Skeletal muscle satellite cell (primary cell): ENCODE data around the gene ZXDC.

GRCh38 chr3:126270018-126271011, 86.9 kb downstream of the KLF15 start:
- CAGE, long polyA plus RNA = no peak

- CAGE, long polyA plus RNA = no peak
Observed at GRCh38 chr3:126357741-126358045, 485 bp upstream of the KLF15 start.

GRCh38 chr3:126389060-126390156, 5.3 kb upstream of the CFAP100 start:
- CAGE, long polyA plus RNA = no peak

- CAGE, long polyA plus RNA = no peak
Observed at GRCh38 chr3:126433054-126433253, 38.2 kb downstream of the CFAP100 start.

- CAGE, long polyA plus RNA = no peak
Observed at GRCh38 chr3:126470649-126471260, 4.9 kb downstream of the ZXDC start.

GRCh38 chr3:126475372-126476126, at the start of gene ZXDC:
Gene ZXDC, minus strand, starts transcription at chr3:126475891.
- CAGE, long polyA plus RNA = no peak

DNA sequence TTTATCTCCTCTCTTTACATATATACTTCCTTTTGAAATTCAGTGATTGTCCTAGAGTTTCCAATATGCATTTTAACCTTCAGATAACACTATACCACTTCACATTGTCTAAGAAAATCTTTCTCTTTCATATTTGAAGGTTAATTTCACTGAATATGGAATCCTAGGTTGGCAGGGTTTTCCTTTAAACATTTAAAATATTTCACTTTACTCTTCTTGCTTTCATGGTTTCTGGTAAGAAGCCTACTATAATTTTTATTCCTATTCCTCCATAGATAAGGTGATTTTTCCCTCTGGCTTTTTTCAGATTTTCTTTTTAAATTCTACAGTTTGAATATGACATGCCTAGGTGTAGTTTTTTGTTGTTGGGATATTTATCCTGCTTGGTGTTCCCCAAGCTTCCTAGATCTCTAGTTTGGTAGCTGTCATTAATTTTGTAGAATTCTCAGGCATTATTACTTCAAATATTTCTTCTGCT, 42.1 kb upstream of the C3orf22 start:
- CAGE, long polyA plus RNA = no peak

DNA sequence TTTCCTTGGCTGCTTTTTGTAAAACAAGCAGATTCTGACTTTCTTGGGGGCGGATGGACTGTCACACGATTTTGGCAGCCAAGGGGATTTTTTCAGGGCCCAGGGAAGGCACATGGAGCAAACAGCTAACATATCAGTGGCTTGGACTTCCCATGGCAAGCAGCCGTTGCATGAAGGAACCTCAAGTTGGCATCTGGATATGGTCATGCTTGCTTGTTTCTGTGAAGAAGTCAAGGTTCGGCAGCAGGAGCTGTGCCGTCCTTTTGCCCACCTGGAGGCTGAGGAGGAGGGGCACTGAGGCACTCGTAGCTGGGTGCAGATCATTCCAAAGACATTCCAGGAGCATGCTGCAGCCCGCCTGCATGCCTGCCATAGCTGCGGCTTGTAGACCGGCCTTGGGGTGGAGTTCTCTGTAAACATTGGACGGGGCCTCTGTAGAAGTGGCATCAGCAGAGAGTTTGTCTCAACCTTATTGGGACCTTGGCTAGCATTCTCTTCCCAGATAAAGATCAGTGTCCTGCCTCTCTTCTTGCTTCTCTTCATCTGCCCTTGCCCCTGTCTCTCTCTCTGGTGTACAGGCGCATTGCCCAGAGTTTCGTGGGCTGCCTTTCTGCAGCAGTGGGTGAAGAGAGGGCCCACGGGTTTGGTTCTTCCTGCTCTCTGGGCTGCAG, 49.2 kb downstream of the CHCHD6 start:
- CAGE, long polyA plus RNA = no peak

DNA sequence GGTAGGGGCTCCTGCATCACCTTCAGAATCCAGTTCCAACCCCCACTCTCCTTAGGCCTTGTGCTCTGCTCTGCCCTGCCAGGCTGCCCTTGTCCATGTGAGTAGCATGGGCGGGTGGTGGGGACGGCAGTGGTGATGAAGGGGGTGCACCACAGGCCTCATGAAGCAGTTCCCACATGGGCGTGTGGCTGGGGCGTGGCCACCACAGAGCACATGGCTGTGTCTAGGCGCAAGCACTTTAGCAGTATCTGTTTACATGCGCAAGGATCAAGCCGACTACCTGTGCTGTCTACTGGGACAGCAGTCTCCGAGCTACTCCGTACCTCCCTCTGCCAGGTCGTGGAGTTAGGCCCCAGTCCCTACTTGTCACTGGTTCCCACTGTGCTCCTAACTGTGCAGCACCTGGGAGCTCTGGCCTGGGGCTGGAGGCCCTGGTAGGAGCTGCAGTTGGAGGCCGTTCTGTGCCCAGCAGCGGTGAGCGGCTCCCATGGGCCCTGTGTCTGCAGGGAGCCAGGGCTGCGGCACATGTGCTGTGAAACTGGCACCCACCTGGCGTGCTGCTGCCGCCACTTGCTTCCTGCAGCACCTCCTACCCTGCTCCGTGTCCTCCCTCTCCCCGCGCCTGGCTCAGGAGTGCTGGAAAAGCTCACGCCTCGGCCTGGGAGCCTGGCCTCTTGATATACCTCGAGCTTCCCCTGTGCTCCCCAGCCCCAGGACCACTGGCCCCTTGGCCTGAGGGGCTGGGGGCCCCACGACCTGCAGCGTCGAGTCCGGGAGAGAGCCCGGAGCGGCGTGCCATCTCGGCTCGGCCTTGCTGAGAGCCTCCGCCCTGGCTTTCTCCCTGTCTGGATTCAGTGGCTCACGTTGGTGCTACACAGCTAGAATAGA, 53.6 kb downstream of the PLXNA1 start:
- CAGE, long polyA plus RNA = no peak

GRCh38 chr3:127542243-127543274, 48.0 kb downstream of the TPRA1 start:
- CAGE, long polyA plus RNA = no peak

- CAGE, long polyA plus RNA = no peak
Observed at GRCh38 chr3:127589584-127590050, 916 bp downstream of the TPRA1 start.

DNA sequence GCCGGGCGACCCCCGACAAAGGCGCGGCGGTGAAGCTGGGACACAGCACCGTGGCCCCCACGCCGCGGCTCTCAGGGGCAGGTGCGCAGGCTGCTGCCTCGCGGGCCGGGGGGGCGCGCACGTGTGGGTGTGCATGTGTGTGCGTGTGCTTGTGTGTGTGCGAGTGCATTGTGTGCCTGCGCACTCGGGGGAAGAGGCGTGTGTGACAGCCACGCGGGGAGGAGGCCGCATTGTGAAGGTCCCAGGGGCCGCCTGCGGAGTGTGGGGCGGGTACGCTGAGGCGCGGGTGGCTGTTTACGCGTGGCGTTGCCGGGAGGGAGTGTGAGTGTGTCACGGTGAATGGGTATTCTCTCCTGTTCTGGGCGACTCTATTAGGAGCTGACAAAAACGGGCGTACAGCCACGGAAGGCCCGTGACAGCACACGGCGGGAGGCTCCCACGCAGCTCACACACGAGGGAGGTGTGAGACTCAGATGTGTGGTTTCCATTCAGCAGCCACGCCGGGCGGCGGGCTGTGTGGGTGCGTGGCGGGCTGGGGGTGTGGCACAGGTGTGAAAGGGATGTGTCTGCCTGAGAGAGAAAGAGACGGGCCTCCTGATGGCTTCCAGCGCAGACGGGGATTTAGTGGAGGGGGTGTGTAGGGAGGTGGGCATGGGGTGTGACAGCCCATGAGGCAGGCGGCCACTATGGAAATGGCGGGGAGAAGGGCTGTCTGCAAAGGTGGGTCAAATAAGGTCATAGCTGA, 674 bp downstream of the PODXL2 start:
- CAGE, long polyA plus RNA = no peak

GRCh38 chr3:127699868-127700176, 27.1 kb downstream of the ABTB1 start:
- CAGE, long polyA plus RNA = no peak

GRCh38 chr3:127701768-127702738, 29.3 kb downstream of the ABTB1 start:
- CAGE, long polyA plus RNA = no peak

DNA sequence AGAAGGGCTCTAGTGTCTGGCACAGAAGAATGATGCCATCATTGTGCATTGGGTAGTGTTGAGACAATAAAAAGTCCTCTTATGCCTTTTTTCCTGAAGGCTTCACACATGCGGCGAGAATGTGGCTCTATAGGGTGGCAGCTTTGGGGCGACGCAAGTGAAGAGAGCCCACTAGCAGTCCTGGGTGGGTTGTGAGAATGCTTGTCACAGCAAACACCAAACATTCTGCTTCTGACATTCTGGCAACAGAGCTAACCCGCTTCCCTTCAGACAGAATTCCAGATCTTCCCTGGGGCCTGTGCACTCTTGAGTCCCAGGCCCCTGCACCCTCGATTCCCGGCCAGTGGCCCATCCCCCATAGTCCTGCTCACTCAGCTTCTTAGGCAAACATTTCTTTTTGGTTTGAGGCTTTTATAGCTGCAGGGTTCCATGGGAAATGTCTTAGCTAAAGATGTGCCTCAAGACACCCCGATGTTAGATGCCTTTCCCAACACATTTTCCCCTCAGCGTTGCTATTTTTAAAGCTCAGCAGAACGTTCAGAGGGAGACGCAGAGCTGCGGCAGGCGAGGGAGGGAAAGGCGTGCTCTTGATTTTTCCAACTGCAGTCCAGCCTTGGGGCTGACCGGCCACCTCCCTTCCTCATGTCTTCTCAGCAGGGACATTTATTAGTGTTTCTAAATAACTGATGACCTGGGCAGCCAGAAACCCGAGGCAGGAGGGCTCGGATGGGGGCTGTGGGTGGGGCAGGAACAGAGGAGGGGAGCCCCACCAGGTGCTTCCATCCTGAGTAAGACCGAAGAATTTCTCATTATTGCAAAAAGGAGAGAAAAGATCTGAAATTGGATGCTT, 35.2 kb downstream of the ABTB1 start:
- CAGE, long polyA plus RNA = no peak

- CAGE, long polyA plus RNA = no peak
Observed at GRCh38 chr3:127726925-127727313, 54.2 kb downstream of the ABTB1 start.

DNA sequence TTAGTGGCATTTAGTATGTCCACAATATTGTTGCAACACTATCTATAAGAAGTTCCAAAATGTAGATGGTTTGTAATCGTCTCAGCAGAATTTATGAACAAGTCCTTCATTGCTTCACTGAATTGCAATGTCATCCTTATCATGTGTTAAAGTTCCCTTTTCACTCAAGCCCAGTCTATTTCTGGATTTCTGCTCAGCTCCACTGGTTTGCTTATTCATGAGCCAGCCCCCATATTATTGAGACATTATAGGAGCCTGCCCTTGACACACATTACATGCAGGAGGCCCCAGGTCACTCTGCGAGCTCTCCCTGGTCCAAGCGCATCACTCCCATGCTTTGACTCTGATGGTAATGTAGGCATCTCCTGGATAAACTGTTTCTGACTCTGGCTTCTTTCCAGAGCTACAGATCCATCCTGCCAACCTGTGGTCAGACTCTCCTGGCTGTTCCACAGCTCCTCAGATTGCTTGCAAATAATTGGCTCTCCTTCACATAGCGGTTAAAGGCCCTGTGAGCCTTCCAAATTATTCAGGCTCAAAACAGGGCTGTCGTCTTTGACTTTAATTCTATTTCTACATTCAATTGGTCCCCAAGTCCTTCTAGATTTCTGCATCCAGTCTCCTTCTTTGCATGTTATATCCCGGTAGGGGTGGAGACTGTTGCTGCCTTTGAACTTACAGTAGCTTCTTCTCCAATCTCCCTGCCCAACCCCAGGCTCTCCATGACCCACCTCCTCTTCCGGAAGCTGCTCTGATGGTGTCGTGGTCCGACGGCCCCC, 57.0 kb downstream of the ABTB1 start:
- CAGE, long polyA plus RNA = no peak

DNA sequence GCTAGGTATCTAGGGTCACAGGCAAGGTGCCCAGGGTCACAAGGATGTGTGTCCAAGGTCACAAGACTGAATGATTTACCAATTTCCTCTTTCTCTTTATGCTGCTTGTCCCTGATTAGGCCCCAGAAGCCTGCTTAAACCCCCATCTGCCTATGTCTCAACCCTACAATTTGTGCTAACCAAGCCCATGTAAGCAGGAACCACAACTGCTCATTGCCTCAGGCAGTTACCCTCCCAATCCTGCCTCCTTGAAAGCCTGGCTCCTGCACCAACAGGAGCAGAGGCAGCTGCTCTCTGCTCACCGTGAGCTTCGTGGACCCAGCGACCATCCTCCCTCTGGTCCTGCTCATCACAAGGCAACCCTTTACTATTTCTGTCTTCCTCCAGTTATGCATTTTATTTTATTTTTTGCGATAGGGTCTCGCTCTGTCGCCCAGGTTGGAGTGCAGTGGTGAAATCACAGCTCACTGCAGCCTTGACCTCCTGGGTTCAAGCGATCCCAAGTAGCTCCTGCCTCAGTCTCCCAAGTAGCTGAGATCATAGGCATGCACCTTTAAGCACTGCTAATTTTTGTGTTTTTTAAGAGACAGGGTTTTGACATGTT, 51.3 kb downstream of the MGLL start:
- CAGE, long polyA plus RNA = no peak

- CAGE, long polyA plus RNA = no peak
Observed at GRCh38 chr3:127785386-127786027, 36.8 kb downstream of the MGLL start.

GRCh38 chr3:127791044-127791455, 31.3 kb downstream of the MGLL start:
- CAGE, long polyA plus RNA = no peak